Measurements from ENCODE around the gene STRBP.

DNA sequence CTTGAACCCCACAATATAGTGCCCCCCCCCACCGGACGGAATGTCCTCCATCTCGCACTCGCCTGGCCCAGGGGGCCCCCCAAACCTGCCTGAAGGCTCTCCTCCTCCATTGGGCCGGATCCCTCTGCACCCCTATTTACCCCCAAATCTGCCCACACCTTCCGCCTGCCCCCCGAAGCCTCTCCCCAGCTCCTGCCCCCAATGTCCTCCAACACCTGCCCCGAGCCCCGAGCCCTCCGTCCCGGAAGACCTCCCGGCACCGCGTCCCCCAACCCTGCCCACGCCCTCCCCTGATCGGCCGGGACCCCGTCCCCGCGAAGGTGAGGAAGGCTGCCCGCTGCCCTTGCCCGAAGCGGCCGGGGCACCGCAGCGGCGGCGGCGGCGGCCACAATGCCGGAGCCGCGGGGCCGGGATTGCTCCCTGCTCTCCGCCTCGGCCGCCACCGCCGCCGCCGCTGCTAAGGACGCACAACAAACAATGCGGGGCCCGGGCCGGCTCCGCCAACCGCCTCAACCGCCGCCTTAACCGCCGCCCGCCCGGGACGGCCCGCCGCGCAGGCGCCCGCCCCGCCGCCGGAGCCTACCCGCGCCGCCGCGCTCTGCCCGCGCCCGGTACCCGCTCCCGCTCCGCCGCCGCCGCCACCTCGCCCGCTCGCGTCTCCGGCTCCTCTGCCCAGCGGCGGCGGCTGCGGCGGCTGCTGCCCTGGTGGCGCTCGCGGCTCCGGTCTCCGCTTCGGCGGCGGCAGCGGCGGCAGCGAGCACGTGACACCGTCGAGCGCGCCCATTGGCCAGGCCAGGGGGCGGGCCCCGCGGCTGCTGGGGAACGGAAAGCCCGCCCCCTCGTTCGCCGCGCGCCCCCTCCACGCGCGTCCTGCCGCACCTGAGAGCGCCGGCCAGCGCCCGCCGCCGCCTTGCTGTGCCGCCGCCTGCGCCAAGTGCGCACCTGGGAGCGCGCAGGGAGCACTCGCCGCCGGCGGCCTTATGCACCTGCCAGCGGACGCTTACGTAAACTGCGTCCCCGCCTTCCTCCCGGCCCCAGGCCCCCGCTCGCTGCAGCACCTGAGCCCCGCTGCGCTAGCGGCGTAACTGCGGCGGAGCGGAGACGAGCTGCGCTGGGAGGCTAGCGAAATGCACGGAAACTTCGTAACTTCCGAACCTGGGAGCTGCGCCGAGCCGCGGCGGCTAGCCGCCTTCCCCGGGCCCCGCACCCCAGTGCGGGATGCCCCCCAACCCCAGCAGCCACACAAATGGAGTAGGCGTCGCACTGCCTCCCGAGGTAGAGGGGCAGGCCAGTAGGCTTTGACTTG lies at the start of gene STRBP:
TSS of gene STRBP (minus strand) at position 734 of the 1,306 bp plus-strand sequence.
- PRO-cap, 2 experiments, result peak in 2 of 2 experiments; most common plus-strand start position 1,146 of the sequence (in 2); most common minus-strand start position 670 of the sequence (in 2)

- PRO-cap, 2 experiments, result no peak in any of the 2 experiments
These were observed 29.4 kb upstream of the CRB2 start for GRCh38 chr9:123326461-123327058.

GRCh38 chr9:123339924-123340835 lies 15.8 kb upstream of the CRB2 start:
- PRO-cap, 2 experiments, result no peak in any of the 2 experiments

GRCh38 chr9:123511993-123512229 lies 155.9 kb downstream of the CRB2 start:
- PRO-cap, 2 experiments, result no peak in any of the 2 experiments

- PRO-cap, 2 experiments, result no peak in any of the 2 experiments
These were observed 250.5 kb downstream of the DENND1A start for GRCh38 chr9:123679388-123679860.

DNA sequence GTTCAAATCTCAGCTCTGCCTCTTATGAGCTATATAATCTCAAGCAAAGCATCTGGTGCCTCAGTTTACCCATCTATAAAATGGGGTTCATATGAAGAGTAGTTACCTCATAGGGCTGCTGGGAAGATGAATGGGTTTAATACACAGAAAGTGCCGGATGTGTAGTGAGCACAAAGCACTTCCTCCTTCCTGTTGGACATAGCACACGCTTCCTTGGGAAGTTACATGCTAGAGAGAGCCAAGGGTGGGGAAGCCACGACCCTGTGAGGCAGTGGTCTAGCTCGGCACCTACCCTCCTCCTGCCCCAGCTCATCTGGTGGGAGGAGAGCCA lies 43.7 kb upstream of the NEK6 start:
- PRO-cap, 2 experiments, result no peak in any of the 2 experiments

- PRO-cap, 2 experiments, result no peak in any of the 2 experiments
These were observed 931 bp downstream of the NEK6 start for GRCh38 chr9:124258690-124259069.

- PRO-cap, 2 experiments, result no peak in any of the 2 experiments
These were observed 25.1 kb downstream of the NEK6 start for GRCh38 chr9:124282724-124283320.

GRCh38 chr9:124292160-124292697 lies 34.5 kb downstream of the NEK6 start:
- PRO-cap, 2 experiments, result no peak in any of the 2 experiments

GRCh38 chr9:124356498-124357583 lies 58.4 kb downstream of the PSMB7 start:
- PRO-cap, 2 experiments, result no peak in any of the 2 experiments

DNA sequence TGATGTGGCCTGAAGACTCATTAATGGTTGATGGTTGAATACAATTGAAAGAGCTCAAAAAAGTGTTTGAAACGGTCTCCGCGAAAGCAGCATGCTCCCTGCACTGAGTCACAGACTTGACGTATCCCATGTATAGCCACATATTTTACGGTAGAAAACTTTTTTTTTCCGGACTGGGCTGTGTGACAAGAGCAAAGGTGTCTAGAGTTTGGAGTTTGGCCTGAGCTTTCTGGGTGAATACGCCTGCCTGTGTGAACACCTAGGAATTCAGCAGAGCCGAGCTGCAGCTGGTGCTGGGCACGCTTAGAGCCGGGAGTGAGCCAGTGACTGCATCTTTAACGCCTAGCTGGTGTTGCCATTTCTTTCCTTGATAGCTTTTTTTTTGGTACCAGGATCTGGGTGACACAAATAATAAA lies 51.9 kb downstream of the PSMB7 start:
- PRO-cap, 2 experiments, result no peak in any of the 2 experiments

DNA sequence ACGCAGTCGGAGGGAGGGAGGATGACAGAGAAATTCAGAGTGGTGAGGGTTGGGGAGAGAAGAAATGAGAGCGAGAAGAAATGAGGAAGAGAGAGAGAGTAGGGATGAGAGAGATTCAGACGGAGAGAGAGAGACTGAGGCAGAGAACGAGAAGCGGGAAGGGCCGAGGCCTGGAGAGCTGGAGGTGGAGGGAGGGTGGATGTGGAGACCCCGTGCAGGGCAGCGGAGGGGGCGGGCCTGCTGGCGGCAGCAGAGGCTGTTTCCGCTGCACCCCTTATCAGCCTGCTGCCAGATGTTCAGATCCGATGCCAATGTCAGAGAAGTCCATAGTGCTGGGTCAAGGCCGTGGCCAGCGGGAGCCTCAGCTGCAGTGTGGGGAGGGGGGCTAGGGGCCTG lies 4.8 kb upstream of the NR5A1 start:
- PRO-cap, 2 experiments, result no peak in any of the 2 experiments

- PRO-cap, 2 experiments, result no peak in any of the 2 experiments
These were observed 24.8 kb upstream of the NR5A1 start for GRCh38 chr9:124531886-124532433.

DNA sequence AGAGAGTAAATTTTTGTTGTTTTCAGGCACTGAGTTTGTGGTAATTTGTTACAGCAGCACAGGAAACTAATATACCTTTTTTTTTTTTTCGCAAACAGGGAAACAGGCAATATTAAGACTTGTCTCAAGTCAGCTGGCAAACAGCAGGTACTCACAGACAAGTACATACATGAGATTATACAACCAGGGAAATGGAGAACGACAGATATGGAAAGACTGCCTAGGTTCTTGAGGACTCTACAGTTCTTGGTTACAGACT lies 49.5 kb upstream of the NR5A1 start:
- PRO-cap, 2 experiments, result no peak in any of the 2 experiments

GRCh38 chr9:124706932-124708098 lies 63.8 kb downstream of the NR6A1 start:
- PRO-cap, 2 experiments, result no peak in any of the 2 experiments

DNA sequence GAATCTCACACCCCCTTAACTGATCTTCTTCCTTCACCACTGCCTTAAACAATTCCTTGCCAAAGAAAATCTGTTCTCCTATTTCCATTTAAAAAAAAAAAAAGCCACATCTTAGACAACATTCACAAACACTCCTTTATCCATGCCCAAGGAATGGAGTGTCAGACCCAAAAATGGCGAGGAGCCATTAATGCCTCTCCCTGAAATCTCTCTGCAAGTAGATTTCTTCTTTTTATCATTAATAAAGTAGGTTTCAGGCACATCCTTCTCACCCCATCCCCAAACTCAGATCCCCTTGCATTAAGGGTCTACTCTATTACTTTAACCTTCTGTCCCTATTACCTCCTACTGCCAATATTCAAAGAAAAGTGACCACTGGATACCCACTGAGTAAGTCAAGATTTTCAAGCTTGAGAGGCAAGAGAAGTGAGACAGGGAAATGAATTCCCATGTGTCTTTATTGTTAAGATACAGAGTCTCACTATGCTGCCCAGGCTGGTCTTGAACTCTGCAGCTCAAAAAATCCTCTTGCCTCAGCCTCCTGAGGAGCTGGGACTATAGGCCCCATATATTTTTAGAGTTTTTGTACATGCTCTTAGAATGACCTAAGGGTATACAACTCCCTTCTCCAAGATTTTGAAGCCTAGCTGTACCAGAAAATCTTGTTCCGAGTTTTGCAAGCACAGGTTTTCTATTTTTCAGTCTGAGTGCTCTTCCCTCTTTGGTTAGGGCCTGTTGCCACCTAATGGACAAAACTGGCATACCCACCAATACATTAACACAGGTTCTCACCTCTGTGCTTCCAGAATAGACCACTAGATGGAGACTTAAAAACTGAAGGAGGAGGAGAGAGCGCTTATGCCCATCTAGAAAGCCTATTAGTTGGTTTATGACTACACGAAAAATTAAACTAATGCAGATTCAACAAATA lies 59.5 kb downstream of the NR6A1 start:
- PRO-cap, 2 experiments, result no peak in any of the 2 experiments

- PRO-cap, 2 experiments, result no peak in any of the 2 experiments
These were observed 47.8 kb downstream of the NR6A1 start for GRCh38 chr9:124723212-124723724.

DNA sequence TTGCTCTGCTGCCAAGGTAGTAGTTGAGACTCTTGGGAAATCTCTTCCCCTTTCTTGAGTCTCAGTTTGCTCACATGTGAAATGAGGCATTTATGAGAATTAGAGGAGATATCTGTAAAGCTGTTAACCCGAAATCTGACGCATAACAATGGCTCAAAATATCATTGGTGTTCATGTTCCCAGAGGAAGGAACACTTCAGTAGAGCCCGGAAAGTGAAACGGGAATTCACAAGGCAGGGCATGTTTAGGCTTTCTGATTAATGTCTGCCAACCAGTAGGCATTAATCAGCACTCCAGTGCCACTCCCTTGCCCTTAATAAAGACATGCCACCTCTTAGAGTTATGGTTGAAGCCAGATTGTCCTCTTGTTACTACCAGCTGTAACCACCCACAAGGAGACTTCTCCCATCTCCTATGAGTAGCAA lies 1.6 kb downstream of the ARPC5L start:
- PRO-cap, 2 experiments, result no peak in any of the 2 experiments

DNA sequence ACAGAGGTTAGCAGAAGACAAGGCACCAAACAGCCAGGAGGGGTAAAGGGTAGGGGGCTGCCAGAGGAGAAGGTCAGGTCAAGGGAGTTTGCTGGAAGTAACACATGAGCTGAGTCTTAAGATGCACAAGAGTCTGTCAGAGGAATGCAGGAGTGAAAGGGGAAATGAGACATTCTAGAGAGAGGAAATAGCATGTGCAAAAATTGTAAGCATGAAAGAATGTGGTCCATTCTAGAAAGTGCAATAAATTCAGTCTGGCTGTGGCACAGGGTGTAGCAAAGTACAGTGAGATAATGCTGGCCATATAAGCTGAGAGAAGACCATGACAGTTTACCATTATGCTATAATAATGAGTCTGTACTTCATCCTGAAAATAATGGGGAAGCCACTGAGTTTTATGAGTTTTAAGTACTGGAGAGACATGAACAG lies 6.6 kb downstream of the GOLGA1 start:
- PRO-cap, 2 experiments, result no peak in any of the 2 experiments

DNA sequence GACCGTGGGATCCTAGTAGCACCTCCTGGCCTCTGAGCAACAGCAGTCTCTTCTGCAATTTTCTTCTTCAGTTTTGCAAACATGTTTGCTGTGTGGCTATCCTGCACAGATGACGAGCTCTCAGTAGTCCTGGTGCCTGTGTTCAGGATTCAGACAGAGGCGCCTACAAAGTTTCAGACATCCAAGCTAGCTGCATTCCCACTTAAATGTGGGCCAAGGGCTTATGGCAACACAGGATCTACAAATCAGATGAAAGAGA lies 2.3 kb downstream of the GOLGA1 start:
- PRO-cap, 2 experiments, result no peak in any of the 2 experiments

All from helper T cell (primary cell).